Uterus (tissue), 7 donors: ENCODE measurements around a stretch of chr2.

DNA sequence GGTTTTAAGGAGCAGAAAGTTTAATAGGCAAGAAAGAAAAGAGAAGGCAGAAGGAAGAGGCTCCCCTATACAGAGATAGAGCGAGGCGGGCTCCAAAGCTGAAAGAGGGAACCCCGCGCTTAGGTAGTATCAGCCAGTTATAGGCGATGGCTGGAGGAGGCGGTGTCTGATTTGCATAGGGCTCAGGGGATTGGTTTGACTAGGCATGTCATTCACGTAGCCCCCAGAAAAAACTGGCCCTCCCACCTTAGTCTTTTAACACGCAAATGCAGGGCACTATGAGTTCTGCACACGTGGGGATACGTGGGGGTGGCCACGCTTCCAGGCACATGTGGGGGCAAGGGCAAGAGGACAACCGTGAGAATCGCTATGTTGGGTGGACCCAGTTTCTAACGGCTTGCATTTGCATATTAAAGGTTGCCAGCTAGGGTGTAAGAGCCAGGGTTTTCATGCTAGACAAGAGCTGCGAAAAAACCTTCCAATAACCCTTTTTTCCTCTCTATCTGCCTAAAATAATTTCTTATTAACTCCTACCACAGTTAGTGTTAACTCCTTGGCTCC is 56.7 kb upstream of the MSTN start:
- PRO-cap, 4 experiments = no peak in any of the 4 experiments
- RAMPAGE, long total RNA, 2 experiments = no peak in any of the 2 experiments
- RRBS = no CpG with 5 or more reads among the region's 15 CpGs

GRCh38 chr2:190211145-190211849 is 30.6 kb downstream of the C2orf88 start:
- PRO-cap, 4 experiments = no peak in any of the 4 experiments
- RAMPAGE, long total RNA, 2 experiments = no peak in any of the 2 experiments
- RRBS = no CpG with 5 or more reads among the region's 4 CpGs

- PRO-cap, 4 experiments = no peak in any of the 4 experiments
- RAMPAGE, long total RNA, 2 experiments = no peak in any of the 2 experiments
- RRBS = no CpG with 5 or more reads among the region's 4 CpGs
Measured at GRCh38 chr2:190468657-190469173, 60.6 kb downstream of the MFSD6 start.

DNA sequence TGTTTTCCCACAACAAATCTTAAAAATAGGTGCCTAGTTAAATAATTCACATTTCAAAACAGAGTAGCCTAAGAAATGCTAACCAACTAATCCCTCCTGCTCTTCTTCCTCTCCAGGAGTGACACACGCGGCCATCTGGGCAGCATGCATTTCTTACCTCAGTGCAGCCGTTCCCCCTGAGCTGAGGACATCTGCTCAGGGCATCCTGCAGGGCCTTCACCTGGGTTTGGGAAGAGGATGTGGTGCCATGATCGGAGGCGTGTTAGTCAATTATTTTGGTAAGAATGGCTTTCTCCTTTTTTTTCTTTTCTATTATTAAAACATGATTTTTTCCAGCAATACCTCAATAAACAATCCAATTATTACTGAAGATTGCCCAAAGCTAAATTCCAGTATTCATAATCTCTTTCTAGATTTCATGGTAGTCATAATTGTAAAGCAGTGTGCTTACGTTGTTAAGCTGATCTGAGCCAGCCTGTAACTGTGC is 45.9 kb downstream of the NEMP2 start:
- PRO-cap, 4 experiments = no peak in any of the 4 experiments
- RAMPAGE, long total RNA, 2 experiments = start-site peak on the plus strand in 1 of 2 experiments, centred at position 172 of the sequence, 10 reads per replicate
- RRBS = no CpG with 5 or more reads among the region's 6 CpGs

GRCh38 chr2:190680223-190680719 is 31.4 kb downstream of the NAB1 start:
- PRO-cap, 4 experiments = no peak in any of the 4 experiments
- RAMPAGE, long total RNA, 2 experiments = no peak in any of the 2 experiments
- RRBS = no CpG with 5 or more reads among the region's 7 CpGs

- PRO-cap, 4 experiments = no peak in any of the 4 experiments
- RAMPAGE, long total RNA, 2 experiments = no peak in any of the 2 experiments
- RRBS = no CpG with 5 or more reads among the region's 5 CpGs
Measured at GRCh38 chr2:190846827-190847225, 33.8 kb upstream of the GLS start.

DNA sequence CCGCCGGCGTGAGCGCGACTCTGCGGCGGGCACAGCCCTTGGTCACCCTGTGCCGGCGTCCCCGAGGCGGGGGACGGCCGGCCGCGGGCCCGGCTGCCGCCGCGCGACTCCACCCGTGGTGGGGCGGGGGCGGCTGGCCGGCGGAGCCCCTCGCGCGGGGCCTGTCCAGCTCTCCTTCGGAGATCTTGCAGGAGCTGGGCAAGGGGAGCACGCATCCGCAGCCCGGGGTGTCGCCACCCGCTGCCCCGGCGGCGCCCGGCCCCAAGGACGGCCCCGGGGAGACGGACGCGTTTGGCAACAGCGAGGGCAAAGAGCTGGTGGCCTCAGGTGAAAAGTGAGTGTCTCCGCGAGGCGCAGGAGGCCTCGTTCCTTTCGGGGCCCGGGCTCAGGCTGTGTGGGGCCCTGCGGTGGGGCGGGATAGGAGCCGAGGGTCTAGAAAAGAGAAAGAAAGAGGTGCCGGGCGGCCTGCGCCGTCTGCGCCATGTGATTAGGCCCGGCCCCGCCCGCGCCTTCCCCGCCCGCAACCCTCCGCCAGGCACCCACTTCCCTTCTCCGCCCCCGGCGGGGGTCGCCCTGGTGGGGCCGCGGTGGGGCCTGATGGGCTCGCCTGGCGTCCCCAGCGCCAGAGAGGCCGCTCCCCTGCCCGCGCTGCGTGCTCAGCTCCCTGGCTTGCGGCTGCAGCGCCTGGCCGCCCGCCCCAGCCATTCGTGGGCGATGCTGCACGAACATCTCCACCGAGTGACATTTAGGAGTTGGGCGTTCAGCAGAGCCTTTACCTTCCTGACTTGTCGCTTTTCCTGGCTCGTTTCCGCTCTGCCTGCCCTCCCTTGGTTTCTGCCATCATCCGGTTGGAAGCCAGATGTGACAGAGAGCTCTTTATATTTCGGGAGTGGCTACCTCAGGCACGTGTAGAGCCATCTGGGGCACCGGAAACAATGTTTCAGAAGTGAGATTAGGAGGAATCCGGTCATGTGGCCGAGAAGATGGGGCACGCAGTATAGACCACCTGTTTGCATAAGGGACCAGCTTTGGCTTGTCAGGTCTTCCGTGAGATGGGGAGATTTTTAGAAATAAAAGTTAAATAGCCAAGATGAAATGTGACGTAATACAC is 871 bp downstream of the GLS start:
- PRO-cap, 4 experiments = peak in 4 of 4 experiments; most common plus-strand start position 970 of the sequence (in 3); most common minus-strand start position 850 of the sequence (in 3)
- RAMPAGE, long total RNA, 2 experiments = no peak in any of the 2 experiments
- RRBS = 3% methylated on average over 55 of the region's 99 CpGs

GRCh38 chr2:190906362-190906809 is 25.8 kb downstream of the GLS start:
- PRO-cap, 4 experiments = no peak in any of the 4 experiments
- RAMPAGE, long total RNA, 2 experiments = no peak in any of the 2 experiments
- RRBS = no CpG with 5 or more reads among the region's 3 CpGs

DNA sequence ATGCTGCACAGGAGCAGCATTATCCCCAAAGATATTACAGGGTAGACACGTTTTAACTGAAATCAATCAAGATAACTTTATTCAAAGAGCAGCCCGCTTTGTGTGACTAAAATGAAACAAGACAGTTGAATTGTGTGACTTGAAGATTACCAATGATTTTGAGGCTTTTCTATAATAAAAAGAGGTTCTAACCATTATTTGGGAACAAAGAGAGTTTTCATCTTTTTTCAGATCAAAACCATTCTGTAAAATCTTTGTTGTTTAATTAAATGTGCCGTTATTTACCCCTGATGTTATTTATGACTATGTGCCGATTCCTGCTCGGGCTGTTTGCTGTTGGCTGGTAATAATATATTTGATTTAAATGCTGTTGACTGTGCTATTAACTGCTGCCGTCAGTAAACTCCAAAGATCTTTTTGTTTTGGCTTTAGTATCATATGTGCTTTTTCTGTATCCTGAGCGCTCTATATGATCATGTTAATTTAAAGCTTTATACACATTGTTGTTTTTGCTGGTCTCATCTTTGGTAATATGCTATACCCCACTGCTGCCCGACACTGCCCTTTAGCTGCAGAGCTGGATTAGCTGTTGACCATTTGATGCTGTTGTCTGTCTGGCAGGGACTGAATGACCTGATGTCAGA is 49.1 kb downstream of the STAT1 start:
- PRO-cap, 4 experiments = no peak in any of the 4 experiments
- RAMPAGE, long total RNA, 2 experiments = no peak in any of the 2 experiments
- RRBS = no CpG with 5 or more reads among the region's 8 CpGs

DNA sequence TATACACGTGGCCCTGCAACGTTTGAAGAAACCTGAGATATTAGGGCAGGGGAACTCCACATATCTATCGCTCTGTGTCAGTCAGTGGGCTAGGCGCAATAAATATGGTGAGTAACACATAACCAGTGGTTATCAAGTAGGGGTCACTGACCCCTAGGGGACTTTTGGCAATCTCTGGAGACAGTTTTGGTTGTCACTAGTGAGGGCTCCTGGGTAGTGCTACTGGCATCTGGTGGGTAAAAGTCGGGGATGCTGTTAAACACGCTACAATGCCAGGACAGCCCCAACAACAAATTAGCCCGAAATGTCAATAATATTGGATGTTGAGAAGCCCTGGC is 14.8 kb downstream of the STAT1 start:
- PRO-cap, 4 experiments = no peak in any of the 4 experiments
- RAMPAGE, long total RNA, 2 experiments = no peak in any of the 2 experiments
- RRBS = no CpG with 5 or more reads among the region's 7 CpGs

- PRO-cap, 4 experiments = no peak in any of the 4 experiments
- RAMPAGE, long total RNA, 2 experiments = no peak in any of the 2 experiments
- RRBS = no CpG with 5 or more reads among the region's 2 CpGs
Measured at GRCh38 chr2:191177154-191177616, 26.4 kb upstream of the STAT4 start.

GRCh38 chr2:191462381-191462798 is 215.5 kb upstream of the NABP1 start:
- PRO-cap, 4 experiments = no peak in any of the 4 experiments
- RAMPAGE, long total RNA, 2 experiments = no peak in any of the 2 experiments
- RRBS = no CpG with 5 or more reads among the region's 3 CpGs

GRCh38 chr2:191628843-191629436 is 49.0 kb upstream of the NABP1 start:
- PRO-cap, 4 experiments = no peak in any of the 4 experiments
- RAMPAGE, long total RNA, 2 experiments = no peak in any of the 2 experiments
- RRBS = no CpG with 5 or more reads among the region's 7 CpGs

- PRO-cap, 4 experiments = peak in 4 of 4 experiments; most common plus-strand start chr2:191677432 (in 2); most common minus-strand start chr2:191677692 (in 3)
- RAMPAGE, long total RNA, 2 experiments = no peak in any of the 2 experiments
- RRBS = 2% methylated on average over 6 of the region's 15 CpGs
Measured at GRCh38 chr2:191677113-191677777, 691 bp upstream of the NABP1 start.

- PRO-cap, 4 experiments = no peak in any of the 4 experiments
- RAMPAGE, long total RNA, 2 experiments = no peak in any of the 2 experiments
- RRBS = no CpG with 5 or more reads among the region's 8 CpGs
Measured at GRCh38 chr2:191692351-191693565, 14.8 kb downstream of the NABP1 start.

DNA sequence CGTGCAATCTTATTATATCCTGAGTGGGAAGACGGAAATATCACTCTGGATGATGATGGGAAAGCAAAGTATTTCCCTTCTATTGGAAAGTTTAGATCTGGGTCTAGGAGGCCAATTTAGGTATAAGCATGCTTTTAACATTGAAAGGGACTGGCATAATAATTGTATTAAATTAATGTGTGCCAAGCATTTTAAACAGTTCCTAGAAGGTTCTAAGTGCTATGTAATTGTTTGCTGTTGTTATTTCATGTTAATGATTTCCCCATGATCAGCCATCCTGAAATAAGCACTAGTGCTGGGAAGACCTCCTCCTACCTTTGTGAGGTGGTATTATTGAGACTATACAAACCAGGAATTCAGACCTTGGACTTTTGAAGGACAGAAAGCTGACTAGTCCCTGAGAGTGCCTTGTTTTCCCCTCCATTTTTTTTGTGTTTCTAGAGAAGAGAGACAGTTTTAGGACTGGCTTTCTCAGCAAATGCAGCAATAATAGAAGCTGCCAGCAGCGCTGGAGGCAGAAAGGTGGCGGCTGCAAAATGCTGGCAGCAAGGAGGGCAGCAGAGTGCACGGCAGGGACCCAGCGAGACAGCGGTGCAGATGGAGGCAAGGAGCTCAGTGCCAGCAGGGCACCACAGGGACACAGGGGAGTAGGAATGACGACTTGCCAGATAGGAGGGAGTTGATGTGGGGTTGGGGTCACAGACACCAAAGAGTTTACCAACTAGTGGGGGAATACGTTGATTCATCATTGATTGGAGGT is 25.2 kb downstream of the NABP1 start:
- PRO-cap, 4 experiments = no peak in any of the 4 experiments
- RAMPAGE, long total RNA, 2 experiments = no peak in any of the 2 experiments
- RRBS = no CpG with 5 or more reads among the region's 9 CpGs

DNA sequence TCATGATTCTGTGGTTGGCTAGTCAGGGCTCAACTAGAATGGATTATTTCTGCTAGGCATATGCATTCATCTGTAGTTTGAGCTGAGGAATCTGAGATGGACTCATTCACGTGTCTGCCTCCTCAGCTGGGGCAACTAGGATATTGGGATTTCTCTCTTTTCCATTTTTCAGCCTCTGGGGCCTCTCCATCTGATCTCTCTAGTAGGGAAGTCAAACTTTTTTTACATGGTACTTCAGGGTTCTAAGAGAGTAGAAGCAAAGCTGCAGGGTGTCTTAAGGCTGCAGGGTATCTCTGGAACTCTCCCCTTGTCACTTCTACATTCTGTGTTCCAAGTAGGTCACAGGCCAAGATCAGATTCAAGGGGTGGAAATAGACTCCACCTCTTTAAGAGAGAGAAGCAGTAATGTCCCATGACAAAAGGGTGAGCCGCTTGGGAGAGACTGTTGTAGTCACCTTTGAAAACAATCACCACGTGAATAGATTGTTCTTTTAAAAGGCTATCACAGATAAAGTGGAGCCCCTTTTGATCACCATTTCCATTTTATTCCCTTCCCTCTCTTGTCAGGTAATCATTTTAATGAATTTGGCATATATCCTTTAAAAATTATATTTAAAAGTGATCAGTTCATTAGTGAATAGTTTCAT is 2.5 kb upstream of the CAVIN2 start:
- PRO-cap, 4 experiments = no peak in any of the 4 experiments
- RAMPAGE, long total RNA, 2 experiments = no peak in any of the 2 experiments
- RRBS = no CpG with 5 or more reads among the region's 3 CpGs

DNA sequence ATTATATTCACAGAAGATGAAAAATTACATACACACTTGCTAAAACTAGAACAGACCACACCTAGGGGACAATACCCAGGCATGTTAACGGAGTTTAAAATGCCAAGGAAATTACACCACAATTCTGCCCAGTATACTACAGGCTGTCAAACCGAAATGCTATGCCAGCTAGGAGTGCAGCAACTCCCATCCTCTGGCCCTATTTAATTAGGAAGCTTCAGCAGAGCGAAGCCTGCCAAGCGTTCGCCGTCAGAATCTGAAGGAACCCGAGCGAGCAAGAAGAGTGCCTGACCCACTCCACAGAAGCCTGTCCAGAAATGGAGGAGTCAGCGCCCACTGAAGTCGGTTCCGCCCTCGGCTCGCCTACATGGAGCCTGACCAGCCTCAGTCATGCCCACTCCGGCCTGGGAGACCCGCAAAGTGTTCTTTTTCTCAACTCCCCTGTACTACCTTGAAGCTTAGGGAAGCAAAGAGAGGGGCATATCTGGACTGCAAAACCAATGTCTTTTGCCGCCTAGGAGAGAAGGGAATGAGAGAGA is 1.5 kb downstream of the TMEFF2 start:
- PRO-cap, 4 experiments = no peak in any of the 4 experiments
- RAMPAGE, long total RNA, 2 experiments = no peak in any of the 2 experiments
- RRBS = no CpG with 5 or more reads among the region's 16 CpGs

DNA sequence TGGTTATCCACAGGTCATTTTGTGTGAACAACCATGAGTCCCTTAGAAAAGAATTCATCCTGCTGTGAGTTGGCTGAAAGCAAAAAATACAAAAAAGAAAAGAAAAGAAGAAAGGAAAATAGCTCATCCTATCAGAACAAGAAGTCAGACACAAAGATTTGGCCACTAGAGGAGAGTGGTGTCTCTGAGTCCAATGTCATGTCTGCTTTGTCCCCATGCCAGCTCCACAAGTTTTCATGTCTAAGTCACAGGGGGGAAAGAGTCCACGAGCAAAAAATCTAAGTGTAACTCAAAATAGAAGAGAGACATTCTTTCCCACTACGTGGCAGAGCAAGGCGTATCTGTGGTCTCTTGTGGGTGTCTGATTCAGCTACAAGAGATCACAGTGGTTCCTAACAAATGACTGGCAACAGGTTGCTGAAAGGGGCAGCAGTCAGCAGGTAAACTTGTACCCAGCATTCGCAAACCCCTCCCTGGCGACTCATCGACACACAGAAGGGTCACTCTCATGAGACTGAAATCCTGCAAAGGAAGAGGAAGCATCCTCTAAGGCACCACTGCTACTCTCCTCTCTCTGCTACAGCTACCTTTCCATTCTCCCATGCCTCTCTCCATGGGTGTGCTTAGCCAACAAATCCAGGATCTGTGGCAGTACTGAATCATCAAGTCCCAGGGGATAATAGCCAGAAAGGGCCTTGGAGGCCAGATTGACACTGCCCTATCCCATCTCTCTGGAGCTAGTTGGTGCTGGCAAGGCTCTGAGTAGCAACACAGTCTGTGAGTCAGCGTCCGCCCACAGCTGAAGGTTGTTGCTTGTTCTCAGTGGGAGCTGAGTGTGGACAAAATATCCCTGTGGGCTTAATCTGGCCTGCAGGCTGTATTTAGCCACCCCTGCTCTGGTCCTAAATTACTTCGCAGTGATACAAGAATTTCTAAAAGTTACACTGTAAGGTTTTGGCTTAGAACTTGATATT is 123.0 kb upstream of the SLC39A10 start:
- PRO-cap, 4 experiments = no peak in any of the 4 experiments
- RAMPAGE, long total RNA, 2 experiments = no peak in any of the 2 experiments
- RRBS = no CpG with 5 or more reads among the region's 9 CpGs

- PRO-cap, 4 experiments = no peak in any of the 4 experiments
- RAMPAGE, long total RNA, 2 experiments = no peak in any of the 2 experiments
- RRBS = no CpG with 5 or more reads among the region's 10 CpGs
Measured at GRCh38 chr2:196136032-196137379, 34.9 kb downstream of the STK17B start.